OVCAR3 (cell line): ENCODE measurements around the genes TYW1 and TYW1B.

GRCh38 chr7:66356392-66356839 is 151.3 kb downstream of the TPST1 start:
- RRBS = no CpG with 5 or more reads among the region's 5 CpGs

GRCh38 chr7:66493185-66494211 is 135.2 kb upstream of the KCTD7 start:
- RRBS = 13% methylated on average over 2 of the region's 70 CpGs

DNA sequence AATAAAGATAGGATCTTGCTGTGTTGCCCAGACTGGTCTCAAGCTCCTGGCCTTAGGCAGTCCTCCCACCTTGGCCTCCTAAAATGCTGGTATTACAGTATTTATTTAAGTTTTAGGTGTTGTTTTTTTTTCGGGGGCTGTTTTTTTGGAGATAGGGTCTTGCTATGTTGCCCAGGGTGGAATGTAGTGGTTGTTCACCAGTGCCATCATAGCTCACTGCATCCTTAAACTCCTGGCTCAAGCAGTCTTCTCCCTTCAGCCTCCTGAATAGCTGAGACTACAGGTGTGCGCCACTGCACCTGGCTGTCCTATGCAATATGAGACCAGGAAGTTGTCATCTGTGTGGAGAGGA is 5.5 kb downstream of the KCTD7 start:
- RRBS = no CpG with 5 or more reads among the region's 2 CpGs

DNA sequence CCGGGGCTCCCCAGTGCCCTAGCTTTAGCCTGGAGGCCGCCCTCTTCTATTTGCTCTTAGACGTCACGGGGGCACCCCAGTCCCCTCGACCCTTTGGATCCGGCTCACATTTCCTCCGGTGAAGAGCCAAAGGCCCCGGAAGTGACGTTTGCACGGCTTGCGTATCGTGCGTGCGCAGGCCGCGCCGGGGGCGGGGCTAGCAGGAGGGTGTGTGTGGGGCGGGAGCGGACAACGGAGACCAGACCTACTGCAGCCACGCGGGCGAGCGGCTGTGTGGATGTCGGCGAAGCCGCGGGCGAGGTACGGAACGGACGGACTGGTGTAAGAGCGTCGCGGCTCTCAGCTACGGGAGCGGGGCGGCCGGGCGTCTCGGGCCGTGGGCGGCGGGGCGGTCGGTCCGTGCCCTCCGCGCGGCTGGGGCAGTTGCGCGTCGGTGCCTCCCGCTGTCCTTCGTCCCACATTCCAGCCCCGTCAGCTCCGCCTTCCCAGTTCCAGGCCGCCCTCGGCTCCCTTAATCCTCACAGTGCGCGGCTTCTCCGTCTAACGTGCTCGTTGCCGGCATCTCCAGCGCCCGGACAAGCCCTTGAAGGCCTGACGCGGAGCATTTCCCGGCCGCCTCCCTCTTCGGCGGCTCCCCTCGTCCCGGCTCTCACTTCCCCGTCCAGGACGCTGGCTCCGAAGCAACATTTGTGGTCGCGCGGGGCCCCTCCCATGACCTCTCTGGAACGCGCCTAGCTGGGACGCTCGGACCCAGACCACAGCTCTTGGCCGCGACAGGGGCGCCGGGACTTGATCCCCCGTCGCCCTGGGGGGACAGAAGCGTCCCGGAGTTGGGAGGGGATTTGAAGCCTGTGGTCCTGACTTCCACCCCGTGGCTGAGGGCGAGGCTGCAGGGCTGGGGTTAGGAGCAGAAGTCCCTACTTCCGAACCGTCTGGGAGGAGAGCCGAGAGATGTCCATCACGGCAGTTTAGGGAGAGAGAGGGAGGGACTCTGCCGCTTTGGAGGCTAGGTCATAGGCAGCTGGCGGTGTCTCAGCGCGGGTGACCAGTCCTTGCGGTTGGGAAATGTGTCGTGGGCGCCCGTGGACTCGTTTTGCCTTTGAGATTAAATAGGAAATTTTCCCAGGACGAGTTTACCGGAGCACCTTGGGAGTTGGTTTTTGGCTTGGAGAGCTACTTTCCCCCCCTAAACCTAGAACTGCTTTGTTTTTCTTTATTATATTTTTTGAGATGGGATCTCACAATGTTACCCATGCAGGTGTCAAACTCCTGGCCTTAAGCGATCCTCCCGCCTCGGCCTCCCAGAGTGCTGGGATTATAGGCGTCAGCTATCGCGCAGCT is 26.1 kb downstream of the KCTD7 start:
- RRBS = 5% methylated on average over 21 of the region's 117 CpGs

- RRBS = no CpG with 5 or more reads among the region's 18 CpGs
Observed at GRCh38 chr7:66680786-66681374, 52.2 kb downstream of the KCTD7 start.

- RRBS = no CpG with 5 or more reads among the region's 21 CpGs
Observed at GRCh38 chr7:66695130-66696021, 45.2 kb upstream of the RABGEF1 start.

- RRBS = no CpG with 5 or more reads among the region's 5 CpGs
Observed at GRCh38 chr7:66888260-66888847, 32.7 kb upstream of the TMEM248 start.

- RRBS = no CpG with 5 or more reads among the region's 6 CpGs
Observed at GRCh38 chr7:66986228-66986890, 9.0 kb downstream of the SBDS start.

- RRBS = 10% methylated on average over 3 of the region's 38 CpGs
Observed at GRCh38 chr7:66996686-66997432, at the start of gene TYW1. TYW1 (plus strand) TSS chr7:66996833.

DNA sequence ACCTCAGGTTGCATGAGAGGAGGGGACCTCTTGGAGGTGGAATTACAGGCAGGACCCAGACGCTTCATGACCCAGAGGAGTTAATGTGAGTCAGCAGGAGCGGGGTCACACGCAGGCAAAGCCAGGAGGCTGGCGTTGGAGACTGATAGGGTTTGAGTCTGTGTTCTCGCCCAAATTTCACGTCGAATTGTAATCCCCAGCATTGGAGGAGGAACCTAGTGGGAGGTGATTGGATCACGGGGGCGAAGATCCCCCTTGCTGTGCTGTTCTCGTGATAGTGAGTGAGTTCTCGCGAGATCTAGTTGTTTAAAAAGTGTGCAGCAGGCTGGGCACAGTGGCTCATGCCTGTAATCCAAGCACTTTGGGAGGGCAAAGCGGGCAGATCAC is 63.7 kb upstream of the AUTS2 start:
- RRBS = no CpG with 5 or more reads among the region's 13 CpGs

- RRBS = no CpG with 5 or more reads among the region's 1 CpG
Observed at GRCh38 chr7:69721631-69722037, 123.4 kb downstream of the AUTS2 start.

GRCh38 chr7:70157826-70158497 is 559.7 kb downstream of the AUTS2 start:
- RRBS = no CpG with 5 or more reads among the region's 2 CpGs

- RRBS = no CpG with 5 or more reads among the region's 5 CpGs
Observed at GRCh38 chr7:70208380-70209251, 610.3 kb downstream of the AUTS2 start.

- RRBS = no CpG with 5 or more reads among the region's 7 CpGs
Observed at GRCh38 chr7:70612874-70613606, 518.9 kb upstream of the GALNT17 start.

DNA sequence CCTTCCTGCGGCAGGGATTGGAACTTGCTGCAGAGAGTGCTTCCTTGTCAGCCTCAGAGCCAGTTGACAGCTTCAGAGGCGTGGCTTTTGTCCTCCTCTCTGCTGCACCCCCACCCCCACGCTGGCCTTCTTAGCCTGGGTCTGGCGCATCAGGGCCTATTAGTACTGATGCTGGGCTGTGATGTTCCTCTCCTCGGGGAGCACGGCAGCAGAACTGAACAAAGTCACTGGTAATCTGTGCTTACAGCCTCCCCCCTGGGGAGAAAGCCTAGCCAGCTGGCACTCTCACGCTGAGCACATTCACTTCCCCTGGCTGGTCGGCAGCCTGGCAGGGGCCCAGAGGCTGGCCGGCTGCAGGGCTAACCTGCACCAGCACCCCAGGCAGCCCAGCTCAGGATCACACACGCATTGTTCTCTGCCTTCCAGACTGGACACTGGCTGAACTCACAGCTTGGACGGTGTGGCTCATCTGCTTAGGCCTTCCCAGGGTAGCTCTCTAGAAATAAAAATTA is 517.4 kb upstream of the GALNT17 start:
- RRBS = no CpG with 5 or more reads among the region's 11 CpGs

DNA sequence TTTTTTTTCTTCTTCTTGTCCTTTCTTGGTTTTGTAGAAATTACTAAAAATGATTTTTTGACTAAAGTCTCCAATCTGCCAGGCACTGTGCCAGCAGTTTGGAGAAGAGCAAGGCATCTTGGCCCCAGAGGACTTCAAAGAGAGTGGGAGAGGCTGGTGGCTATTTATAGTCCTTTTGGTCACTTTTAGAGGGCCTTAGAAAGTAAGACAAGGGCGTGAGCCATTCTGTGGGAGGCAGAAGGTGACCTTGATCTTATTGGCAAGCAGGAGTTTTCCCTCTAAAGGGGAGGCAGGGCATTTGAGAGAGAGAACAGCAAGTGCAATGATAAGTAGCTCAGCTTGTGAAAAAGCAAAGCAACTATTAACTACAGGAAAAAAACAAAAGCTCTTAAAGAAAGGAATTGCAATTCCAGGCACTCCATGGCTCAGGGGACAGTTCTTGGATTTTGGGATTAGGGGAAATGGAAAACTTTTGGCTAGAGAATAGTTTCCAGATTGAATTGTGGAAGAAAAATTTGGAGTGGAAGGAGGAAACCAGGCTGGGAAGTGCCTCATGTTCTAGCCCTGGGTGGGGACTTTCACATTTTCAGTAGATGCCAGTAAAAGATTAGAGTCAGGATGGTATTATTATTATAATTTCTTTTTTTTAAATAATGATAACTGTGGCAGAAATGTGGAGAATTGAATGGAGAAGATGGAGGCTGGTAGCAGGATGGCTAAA is 212.1 kb downstream of the GALNT17 start:
- RRBS = no CpG with 5 or more reads among the region's 1 CpG

- RRBS = no CpG with 5 or more reads among the region's 5 CpGs
Observed at GRCh38 chr7:71497413-71497955, 365.5 kb downstream of the GALNT17 start.

GRCh38 chr7:72827519-72828342 is at the start of gene TYW1B:
TYW1B (minus strand) TSS chr7:72828200.
- RRBS = no CpG with 5 or more reads among the region's 41 CpGs

GRCh38 chr7:72926008-72926986 is 1.4 kb downstream of the POM121 start:
- RRBS = no CpG with 5 or more reads among the region's 20 CpGs

- RRBS = no CpG with 5 or more reads among the region's 13 CpGs
Observed at GRCh38 chr7:72944284-72945025, 19.6 kb downstream of the POM121 start.